Sciatic nerve (tissue), 1 donor: ENCODE measurements around the genes THUMPD3, TTLL3, IL17RC, CRELD1 and FANCD2OS.

DNA sequence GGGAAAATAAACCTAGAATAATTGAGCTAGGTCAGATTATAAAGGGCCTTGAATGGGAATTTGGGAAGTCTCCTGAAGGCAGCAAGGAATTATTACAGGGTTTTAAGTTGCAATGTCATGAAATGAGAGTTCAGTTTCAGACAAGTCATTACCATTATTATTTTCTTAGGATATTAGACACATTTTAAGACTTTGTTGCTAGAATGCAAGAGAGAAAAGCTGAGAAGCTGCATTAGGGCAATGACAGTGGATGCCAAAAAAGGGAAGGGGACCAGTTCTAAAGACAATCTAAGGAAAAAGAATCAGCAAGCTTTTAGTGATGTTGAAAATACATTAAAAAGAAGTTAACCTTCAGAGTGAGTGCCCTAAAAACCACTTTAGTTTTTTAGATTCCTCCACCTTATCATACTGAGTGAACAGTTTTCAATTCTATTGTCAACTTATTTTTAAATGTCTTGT, 251.9 kb downstream of the EDEM1 start:
- PRO-cap = no peak

DNA sequence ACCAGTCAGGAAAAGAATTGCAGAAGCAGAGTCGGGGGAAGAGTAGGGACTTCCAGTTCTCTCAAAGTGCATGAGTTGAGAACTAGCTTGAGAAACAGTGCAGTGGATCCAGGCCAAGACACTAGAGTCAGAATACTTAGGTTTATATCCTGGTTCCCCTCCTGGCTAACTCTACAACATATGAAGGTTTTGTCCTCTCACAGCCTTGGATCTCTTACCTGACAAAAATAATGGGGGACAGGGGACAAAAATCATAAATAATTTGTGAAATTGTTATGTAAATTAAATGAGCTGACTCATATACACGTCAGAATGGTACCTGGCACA, 150.0 kb downstream of the GRM7 start:
- PRO-cap = no peak

DNA sequence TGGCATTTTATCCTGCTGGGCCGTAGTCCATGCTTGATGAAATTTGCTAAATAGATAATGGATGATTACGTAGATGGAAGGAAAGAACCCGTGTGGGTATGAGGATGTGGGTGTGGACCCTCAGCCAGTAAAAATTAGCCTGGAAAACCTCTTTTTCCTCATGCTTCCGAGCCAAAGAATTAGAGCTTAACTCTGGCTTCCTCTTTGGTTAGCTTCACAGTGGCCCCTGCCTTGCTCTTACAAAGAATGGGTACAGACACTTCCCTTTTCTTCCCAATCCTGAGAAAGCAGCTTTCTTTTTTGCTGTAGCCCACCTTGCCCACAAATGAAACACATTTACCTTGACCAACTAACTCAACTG, 786.1 kb downstream of the GRM7 start:
- PRO-cap = no peak

DNA sequence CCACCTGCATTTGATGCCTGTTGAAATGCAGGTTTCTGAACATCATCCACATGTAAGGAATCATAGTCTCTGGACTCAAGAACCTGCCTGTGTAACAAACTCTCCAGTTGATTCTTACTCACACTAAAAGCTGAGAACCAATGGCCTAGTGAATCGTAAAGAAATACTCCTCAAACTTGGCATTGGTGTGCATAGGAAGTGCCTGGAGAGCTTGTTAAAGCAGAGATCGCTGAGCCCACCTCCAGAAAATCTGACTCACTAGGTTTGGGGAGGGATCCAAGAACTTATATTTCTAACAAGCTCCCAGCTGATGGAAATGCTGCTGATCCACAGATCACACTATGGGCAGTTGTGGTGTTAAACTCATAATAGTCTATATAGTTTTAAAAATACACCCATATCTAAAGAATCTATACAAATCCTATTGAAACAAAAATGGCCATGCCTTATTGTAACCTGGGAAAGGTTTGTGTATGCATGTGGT, 55.7 kb upstream of the LMCD1 start:
- PRO-cap = no peak

DNA sequence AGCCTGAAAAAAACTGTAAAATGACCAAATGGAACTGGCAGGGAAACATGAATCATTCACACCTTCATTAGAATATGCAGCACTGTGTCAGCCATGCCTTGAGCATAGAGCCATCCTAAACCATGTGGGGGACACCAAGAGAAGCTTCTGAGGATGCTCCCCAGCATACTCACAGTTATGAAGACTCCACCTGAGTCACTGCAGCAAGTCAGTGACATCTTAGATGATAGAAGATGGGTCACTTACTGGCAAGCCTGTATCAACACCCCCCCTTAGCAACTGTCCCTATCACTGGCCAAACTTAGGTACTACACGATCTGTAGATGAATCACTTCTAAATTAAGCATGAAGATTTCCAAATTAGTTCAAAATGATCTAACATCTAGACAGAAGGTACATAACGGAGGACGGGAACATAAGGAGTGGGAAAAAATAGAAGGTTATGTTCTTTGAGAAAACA, 13.3 kb upstream of the LMCD1 start:
- PRO-cap = no peak

DNA sequence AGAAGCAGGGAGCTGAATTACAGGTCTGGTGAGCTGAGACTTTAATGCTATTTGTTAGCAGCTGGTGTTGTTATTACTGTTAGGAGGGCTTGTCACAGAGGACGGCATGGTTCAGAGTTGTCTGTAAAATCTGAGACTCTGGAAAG, 23.3 kb upstream of the CAV3 start:
- PRO-cap = no peak

DNA sequence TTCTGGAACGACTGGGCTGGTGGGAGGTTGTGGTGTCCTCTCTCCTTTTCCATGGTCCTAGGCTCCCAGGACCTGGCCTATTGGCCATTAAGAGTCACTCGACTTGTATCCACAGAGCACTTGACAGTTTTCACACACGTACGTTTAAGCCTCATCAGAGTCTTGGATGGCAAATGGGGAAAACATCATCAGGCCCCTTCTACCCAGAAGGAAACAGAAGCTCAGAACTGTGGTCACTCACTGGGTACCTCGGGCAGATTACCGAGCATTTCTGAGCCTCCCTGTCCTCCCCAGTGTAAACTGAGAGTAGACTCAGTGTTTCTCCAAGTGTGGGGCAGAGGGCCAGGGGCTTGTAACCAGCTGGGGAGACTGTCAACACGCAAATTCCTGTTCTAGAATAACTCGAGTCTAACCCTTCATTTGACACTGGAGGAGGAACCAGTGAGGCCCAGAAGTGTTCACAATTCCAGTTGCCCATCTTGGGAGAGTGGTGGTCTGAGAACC, 86.1 kb upstream of the RAD18 start:
- PRO-cap = no peak

DNA sequence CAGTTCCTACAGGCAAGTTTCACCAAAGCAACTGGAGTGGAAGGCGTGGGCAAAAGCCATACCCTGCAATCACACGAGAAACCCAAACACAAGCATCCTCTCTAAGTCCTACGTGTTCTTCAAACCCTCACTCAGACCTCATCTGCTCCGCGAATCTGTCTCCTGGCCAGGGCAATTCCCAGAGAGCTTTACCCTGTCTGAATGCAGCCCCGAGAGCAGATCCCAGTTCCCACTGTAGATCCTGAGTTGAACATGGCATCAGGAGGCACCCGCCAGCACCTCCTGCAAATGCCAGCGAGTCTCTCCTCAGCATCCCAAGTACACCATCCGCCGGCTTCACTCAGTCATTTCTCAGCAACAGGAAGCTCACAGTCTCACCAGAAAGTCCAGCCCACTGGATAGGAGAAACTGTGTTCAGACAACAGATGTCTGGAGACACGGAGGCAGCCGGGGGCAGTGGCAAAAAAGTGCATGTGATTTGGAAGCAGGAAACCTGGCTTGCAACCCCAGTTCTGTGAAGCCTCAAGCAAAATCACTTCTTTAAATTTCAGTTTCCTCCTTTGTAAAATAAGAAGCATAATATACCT, 68.8 kb downstream of the SRGAP3 start:
- PRO-cap = unidirectional peak, minus-strand start at position 350 of the sequence

DNA sequence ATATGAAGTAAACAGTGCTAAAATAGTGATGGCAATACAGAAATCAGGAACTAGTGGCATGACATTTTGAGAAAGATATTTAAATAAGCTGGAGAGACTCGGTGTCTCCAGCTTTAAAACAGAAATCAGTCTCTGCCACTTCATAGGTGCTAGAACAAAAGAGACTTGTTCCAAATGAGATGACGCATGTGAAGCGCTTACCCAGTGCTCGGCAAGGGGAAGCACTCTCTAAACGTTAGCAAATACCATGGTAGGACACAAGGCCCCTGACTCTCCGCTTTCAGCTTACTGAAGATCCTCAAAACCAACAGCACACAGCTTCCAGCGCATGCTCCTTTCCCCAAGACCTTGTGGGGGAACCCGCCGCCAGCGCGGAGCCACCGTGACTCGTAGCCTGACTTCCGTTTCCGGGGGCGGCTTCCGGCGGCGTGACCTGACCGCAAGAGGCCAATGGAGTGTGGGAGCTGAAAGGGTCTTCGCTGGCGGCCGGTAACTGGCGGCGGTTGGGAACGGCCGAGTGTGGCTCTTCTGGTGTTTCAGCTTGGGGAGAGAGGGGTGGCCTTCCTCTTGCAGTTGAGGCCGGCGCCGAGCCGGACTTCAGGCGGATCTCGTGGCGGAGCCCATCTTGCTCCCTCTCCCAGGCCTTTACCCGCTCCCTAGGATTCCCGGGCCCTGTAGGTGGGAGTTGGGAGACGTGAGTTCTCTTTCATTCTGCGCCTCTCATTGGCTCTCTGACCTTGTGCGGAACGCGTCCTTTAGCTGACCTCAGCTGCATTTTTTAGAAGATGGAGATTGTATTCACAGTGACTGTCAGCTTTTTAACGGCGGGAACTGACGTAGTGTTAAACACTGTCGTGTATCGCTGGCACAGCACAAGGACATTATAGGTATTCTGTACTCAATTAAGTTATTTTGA, at the start of gene THUMPD3:
Gene THUMPD3 (plus strand): TSS at position 416 of the 916 bp plus-strand sequence.
- PRO-cap = bidirectional peak, plus-strand start at position 450 of the sequence, minus-strand start at position 391 of the sequence; bidirectional peak, plus-strand start at position 781 of the sequence, minus-strand start at position 647 of the sequence

DNA sequence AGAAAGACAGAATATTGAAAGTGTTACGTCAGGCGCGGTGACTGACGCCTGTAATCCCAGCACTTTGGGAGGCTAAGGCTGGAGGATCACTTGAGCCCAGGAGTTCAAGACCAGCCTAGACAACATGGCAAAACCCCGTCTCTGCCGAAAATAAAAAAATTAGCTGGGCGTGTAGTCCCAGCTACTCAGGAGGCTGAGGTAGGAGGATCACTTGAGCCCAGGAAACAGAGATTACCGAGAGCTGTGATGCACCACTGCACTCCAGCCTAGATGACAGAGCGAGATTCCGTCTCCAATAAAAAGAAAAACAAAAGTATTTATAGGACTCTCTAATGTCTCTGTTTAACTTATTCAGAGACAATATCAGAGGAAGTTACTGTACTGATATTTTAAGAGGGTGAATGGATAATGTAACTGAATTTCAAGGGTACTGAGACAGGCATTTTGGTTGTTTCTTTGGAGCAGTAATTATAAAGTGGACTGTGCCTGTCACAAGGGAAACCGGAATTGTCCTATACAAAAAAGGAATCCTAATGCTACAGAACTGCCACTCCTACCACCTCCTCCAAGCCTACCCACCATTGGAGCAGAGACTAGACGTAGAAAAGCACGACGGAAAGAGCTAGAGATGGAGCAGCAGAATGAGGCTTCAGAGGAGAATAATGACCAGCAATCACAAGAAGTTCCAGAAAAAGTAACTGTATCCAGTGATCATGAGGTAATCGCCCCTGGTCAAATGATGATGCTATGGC, 47.3 kb downstream of the SETD5 start:
- PRO-cap = no peak

GRCh38 chr3:9809570-9810541, at the start of gene TTLL3:
Gene TTLL3 (plus strand): TSS chr3:9810262.
- PRO-cap = unidirectional peak, plus-strand start at chr3:9809661; bidirectional peak, plus-strand start at chr3:9809972, minus-strand start at chr3:9809844; bidirectional peak, plus-strand start at chr3:9810465, minus-strand start at chr3:9810463

GRCh38 chr3:9903282-9903587, 587 bp downstream of the IL17RE start:
- PRO-cap = no peak

DNA sequence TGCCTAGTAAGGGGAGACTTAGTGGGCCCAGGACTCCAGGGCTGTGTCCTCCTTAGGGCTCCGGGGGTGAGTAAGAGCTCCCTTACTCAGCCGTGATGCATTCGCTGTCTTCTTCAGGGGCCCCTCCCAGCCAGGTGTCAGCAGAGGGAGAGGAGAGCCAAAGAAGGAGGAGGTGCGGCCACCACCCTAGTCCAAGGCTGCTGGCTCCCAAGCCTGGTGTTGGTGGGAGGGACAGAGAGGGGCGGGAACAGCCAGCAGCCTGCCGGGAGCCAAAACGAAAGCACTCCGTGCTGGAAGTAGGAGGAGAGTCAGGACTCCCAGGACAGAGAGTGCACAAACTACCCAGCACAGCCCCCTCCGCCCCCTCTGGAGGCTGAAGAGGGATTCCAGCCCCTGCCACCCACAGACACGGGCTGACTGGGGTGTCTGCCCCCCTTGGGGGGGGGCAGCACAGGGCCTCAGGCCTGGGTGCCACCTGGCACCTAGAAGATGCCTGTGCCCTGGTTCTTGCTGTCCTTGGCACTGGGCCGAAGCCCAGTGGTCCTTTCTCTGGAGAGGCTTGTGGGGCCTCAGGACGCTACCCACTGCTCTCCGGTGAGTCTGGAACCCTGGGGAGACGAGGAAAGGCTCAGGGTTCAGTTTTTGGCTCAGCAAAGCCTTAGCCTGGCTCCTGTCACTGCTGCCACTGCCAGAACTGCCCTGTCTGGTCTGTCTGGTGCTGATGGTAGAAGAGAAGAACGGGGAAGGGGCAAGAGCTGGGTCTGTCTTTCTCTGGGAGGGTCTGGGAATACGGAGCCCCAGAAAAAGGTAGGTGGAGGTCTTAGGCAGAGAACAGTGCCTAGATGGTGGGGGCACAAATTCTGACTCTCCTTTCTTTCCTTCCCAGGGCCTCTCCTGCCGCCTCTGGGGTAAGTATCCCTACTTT, at the start of gene IL17RC:
Gene IL17RC (plus strand): TSS at position 272 of the 925 bp plus-strand sequence.
- PRO-cap = bidirectional peak, plus-strand start at position 272 of the sequence, minus-strand start at position 202 of the sequence

DNA sequence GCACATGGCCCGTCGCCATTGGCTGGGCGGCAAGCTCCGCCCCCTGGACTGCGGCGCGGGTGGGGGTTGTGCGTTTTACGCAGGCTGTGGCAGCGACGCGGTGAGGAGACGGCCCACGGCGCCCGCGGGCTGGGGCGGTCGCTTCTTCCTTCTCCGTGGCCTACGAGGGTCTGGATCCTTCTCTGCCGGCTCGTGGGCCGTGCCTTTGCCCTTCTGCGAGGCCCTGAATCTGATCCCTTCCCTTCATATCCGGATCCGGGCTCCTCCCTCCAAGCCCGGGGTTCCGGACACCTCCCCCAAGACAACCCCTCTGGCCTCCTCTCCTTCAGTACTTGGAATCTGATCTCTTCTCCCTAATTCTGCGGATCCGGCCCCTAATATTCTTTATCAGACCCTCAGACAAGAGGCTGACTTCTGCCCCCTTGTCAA, at the start of gene CRELD1:
Gene CRELD1 (plus strand): TSS at position 82 of the 429 bp plus-strand sequence.
- PRO-cap = bidirectional peak, plus-strand start at position 82 of the sequence, minus-strand start outside the sequence; bidirectional peak, plus-strand start at position 272 of the sequence, minus-strand start at position 247 of the sequence

- PRO-cap = no peak
Measured at GRCh38 chr3:9986461-9986737, 242 bp downstream of the EMC3 start.

- PRO-cap = no peak
Measured at GRCh38 chr3:10108059-10108634, at the start of gene FANCD2OS. Gene FANCD2OS (minus strand): TSS chr3:10108255.

GRCh38 chr3:10196432-10196992, 31.8 kb downstream of the IRAK2 start:
- PRO-cap = no peak

DNA sequence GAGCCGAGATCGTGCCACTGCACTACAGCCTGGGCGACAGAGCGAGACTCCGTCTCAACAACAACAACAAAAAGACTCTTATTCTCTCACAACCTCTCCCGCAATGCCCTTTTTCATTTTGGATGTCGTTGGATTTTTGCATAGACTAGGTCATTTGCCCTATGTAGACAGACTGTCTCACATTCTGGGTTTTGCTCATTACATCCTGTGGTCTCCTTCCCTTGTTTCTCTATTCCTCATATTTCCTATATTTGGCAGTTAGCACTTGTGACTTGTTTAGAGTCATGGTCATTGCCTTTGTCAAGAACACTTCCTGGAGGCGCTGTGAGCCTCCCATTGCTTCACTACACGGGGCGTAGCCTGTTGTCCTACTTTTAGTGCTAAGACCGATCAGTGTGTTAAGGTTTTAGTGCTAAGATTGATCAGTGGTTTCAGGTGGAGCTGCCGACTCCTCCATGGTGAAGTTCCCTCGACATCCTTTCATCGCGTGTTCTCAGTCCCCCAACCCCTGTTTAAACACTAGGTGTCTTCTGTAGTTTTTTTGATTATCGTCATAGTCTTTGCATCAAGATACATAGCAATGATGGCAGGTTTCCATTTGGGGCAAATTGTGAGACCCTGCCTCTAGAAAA, 16.1 kb upstream of the TATDN2 start:
- PRO-cap = no peak

DNA sequence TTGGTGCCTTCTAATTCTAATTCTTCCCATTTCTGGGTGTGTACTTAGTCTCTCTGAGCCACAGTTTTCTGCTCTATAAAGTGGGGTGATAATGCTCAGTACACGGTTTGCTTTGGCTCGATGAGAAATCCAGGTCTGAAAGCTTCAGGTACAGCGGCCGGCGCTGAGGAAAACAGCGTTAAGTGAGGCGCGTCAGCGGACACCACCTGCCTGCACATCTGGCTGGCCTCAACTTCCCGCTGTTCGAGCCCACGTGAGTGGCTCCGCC, 287 bp upstream of the TATDN2 start:
- PRO-cap = bidirectional peak, plus-strand start outside the sequence, minus-strand start at position 220 of the sequence

DNA sequence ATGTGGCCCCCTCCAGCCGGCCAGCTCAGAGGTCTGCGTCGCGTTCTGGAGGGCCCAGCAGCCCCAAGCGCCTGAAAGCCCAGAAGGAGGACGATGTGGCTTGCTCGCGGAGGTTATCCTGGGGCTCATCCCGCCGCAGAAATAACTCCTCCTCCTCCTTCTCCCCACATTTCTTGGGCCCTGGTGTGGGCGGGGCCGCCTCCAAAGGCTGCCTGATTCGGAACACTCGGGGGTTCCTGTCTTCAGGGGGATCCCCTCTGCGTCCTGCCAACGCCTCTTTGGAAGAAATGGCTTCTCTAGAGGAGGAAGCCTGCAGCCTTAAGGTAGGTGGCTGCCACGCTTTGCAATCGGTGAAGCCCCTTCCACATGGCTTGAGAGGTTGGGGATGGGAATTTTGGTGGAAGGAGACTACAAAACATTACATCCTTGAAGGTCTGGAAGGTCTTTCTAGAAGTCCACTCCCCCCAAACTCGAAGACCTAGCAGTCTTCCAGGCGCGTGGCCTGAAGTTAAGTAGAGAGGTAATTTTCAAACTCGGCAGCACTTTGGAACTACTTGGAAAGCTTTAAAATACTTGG, 1.1 kb downstream of the TATDN2 start:
- PRO-cap = unidirectional peak, minus-strand start at position 143 of the sequence